ENCODE measurements around the gene SMPD3.

DNA sequence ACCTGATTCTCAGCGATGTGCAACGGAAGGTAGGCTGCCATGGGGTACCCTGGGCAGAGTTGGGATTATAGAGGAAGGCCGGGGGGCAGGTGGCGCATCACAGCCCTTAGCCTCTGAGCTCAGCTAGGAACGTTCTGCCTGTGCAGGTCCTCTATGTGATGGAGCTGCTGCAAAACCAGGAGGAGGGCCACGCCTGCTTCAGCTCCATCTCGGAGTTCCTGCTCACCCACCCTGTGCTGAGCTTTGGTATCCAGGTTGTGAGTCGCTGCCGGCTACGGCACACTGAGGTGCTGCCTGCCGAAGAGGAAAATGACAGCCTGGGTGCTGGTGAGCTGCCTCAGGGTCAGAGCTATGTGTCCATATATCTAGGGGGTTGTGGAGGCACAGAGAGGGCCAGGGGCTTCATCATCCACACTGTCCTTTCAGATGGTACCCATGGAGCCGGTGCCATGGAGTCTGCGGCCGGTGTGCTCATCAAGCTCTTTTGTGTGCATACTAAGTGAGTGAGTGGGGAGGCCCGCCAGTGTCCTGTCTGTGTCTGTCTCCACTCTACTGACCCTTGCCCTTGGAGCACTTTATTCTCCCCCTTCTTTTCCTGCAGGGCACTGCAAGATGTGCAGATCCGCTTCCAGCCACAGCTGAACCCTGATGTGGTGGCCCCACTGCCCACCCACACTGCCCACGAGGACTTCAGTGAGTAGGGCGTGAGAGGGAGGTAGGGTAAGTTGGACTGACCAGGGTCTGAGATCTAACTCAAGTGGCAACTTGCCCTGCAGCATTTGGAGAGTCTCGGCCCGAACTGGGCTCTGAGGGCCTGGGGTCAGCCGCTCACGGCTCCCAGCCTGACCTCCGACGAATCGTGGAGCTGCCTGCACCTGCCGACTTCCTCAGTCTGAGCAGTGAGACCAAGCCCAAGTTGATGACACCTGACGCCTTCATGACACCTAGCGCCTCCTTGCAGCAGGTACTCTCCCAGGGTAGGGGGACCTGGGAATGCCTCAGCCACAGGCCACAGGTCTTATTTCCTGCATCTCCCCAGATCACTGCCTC, 5.5 kb upstream of the NRN1L start:
- PRO-cap, result no peak

DNA sequence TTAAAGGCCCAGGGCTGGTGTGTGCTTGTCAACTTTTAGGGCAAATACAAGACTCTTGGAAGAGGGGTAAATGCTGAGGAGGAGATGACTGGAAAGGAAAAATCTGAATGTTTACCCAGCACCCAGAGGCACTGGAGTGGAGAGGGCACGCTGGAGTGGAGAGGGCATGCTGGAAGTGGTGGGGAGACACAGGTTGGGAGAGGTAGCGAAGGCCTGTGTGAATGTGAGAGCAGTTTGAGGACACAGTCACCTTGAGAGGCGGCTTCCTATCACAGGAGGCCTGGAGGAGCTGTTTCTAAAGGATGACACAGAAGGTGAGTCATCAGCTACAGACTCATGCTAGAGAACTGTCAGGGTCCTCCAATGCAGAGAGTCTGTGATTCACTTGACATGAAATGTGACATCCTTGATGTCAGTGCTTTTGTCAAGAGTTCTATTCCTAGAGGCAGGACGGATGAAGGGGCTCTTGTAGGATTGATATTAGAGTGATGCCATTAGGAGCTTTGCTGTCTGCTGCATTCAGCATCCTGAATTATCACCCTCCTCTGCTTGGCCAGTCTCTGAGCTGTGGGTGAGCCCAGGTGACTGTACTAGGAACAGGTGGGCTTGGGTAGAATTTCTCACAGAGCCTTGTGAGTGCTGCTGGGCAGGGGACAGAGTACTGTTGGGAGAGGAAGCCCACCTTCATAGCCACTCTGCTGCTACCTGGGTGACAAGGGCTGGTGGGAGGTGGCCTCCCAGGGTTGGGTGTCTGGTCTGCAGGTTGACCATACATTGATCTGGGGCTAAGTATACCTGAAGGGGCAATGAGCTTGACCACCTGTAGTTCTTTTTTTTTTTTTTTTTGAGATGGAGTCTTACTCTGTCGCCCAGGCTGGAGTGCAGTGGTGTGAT, 13.7 kb downstream of the CTRL start:
- PRO-cap, result no peak

GRCh38 chr16:67929998-67930389, 1.7 kb downstream of the CTRL start:
- PRO-cap, result no peak

DNA sequence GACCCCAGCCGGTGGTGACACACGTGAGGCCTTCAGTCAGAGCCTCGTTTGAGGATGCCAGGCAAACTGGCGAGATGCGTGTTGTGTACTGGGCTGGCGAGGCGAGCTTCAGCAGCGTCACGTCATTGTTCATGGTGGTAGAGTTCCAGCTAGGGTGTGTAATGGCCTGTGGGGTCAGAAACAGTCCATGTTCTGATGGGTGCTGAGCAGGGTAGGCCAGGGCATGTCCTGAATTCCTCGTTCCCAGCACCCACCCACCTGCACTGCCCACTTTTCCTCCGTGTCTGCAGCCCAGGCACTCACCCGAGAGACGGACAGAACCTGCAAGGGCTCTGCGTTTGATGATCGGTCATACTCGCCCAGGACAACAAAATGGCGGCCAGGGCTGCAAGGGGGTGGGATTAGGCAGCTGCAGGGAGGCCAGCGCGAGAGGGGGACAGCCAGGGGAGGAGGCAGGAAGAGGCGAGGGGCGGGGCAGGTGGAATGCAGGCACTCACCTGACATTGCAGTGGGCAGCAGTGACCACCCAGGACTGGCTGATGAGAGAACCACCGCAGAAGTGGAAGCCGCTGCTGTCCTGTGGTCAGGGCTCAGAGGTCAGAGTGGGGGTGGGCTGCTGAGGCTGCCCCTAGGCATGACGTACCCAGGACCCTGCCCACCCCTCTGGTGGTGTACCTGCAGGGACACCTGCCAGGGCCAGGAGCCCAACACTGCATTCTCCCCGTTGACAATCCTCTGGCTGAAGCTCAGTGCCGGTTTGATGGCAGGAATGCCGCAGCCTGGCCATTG, 1.0 kb downstream of the CTRL start:
- PRO-cap, result no peak

DNA sequence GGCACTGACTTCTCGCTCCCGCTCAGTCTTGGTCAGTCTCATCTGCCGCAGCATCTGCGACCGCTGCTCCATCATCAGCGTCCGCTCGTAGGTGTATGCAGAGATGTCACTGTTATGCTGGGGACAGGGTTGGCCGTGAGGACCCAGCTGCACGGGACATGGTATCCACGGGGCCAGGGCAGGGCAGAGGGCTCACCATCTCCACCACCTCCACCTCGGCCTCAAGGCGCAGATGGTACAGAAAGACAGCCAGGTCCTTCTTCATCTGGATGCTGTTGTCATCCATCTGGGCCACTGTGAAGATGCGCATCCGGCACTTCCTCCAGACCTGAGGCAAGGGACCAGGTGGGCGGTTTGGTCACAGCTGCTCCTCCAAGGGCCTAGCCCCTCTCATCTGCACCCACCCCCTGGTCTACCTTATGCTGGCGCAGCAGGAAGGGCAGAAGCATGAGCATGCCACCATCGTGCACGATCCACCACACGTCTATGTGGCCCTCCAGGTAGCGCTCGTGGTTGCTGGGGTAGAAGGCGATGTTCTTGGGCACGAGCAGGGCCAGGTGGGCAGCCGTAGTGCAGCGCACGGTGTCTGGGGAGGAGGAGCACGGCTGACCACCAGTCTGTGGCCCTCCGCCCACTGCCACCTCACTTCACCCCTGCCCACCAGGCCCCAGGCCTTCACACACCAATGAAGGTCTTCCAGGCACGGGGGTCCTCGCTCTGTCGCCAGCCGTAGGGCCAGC, 2.0 kb upstream of the LCAT start:
- PRO-cap, result no peak

DNA sequence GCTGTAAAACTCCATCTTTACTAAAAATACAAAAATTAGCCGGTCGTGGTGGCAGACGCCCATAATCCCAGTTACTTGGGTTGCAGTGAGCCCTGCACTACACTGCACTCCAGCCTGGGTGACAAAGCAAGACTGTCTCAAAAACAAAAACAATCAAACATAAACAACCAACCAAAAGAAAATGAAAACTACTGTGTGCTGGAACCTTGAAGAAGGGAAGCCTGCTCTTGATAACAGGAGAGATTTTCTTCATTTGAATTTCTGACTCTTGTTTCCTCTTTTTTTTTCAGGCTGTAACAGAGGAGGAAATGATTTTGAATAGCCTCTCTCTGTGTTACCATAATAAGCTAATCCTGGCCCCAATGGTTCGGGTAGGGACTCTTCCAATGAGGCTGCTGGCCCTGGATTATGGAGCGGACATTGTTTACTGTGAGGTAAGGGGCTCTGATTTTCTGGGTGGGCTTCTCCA, 14.7 kb downstream of the DUS2 start:
- PRO-cap, result no peak

DNA sequence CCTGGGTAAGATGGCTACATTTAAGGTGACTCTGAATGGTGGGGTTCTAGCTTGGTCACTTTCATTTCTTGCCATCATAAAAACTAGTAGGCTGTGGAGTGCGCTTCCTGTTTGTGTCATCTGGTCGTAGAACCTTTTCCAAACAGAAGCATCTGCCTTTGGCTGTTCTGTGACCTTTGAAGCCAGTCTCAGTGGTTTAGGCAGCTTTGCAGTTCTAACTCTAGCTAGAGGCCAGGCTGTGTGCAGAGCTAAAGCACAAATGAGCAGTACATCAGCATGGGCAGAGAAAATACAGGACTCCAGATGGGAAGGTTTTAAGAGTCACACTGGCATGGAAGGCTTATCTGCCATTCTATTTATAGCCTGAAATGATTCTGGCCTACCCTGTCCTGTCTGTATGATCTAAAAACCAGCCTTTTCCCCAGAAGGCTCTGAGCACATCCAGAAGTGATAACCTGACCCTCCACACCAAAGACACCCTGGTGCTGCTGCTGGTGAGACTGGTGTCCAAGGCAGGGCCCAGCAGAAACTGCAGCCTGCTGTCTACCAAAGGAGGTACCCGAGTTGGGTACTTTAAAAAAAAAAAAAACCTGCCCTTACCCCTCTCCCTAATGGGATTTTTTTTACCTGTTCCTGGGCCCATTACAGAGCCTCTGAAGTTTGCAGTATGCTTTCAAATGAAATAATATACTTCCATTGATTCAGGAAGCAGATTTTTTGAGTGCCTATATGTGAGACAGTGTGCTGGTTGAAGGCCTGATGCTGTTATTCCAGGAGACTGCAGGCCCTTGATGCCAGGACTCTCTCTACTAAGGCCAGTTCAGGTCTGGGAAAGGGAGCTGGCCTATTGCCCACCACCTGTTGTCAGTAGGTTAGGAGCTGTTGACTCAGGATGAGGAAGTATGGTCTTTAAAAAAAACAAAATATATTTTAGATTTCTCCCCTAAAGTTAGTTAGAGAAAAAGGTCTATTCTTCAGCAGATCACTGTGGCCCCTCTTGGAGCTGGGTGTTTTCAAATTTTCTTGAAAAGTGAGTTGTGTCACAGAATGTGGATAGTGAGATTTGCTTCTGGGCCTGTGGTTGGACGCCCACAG, 8.4 kb downstream of the ESRP2 start:
- PRO-cap, result no peak

GRCh38 chr16:68230127-68230620, 5.8 kb downstream of the ESRP2 start:
- PRO-cap, result no peak

GRCh38 chr16:68236831-68237758, 1.2 kb upstream of the ESRP2 start:
- PRO-cap, result bidirectional peak, plus-strand start at chr16:68237275, minus-strand start at chr16:68237176; unidirectional peak, minus-strand start at chr16:68237349; unidirectional peak, minus-strand start at chr16:68237553; bidirectional peak, plus-strand start at chr16:68237871, minus-strand start at chr16:68237622

DNA sequence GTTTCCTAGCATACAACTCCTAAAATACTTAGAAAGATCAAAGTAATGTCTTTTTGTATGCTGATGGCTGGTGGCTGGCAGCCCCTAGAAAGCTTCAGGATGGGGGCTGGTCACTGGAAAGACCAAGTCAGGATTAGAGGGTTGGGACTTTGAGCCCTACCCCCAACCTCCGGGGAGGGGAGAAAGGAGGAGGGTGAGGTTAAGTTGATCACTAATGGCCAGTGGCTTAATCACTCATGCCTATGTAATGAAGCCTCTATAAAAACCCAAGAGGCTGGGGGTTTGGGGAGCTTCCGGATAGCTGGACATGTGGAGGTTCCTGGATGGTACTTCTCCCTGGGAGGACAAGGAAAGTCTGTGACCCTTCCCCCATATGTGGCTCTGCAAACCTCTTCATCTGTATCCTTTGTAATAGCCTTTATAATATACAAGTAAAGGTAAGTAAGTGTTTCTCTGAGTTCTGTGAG, 3.4 kb downstream of the SLC7A6 start:
- PRO-cap, result no peak

GRCh38 chr16:68296291-68297048, 14.3 kb downstream of the SLC7A6OS start:
- PRO-cap, result no peak

- PRO-cap, result no peak
Observed at GRCh38 chr16:68415925-68417109, 32.0 kb downstream of the SMPD3 start.

DNA sequence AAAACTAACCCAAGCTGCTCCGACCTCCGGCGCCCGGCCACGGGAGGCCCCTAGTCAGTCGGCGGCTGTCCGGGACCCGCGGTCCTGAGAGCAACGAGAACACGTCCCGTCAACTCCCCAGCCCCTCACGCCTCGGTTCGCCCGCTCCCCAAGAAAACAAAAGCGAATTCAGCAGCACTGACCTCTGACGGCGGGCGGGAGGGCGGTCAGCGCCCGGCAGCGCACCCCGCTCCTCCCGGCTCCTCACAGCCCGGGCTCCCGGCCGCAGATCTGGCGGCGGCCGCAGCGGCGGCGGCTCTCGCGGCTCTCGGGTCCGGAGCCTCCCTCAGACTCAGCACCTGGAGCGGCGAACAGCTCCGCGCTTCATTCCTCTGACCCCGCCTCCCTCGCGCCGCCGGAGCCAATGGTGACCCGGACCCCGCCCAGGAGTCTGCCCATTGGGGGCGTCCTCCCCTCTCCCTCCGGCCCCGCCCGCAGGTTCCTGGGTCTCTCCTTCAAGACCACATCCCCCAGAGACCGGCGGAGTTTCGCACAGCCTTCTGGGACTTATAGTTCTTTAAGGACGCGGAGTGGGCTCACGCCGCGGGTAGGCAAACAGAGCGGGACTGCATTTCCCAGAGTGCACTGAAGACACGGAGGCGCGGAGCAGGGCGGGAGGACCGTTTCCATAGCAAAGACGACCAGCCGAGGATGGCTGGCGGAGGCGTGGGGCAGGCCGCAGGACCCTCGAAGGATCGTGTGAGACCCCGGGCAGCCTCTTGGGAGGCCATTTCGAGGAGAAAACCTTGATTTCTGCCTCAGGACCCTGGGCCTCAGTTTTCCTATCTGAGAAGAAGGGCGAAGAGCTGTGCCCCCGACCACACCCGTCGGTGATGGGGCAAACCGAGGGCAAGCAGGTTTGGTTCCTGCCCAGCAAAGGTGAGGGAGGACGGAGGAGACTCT, at the start of gene SMPD3:
SMPD3 (minus strand) TSS at position 338 of the 942 bp plus-strand sequence.
- PRO-cap, result unidirectional peak, minus-strand start at position 336 of the sequence; unidirectional peak, plus-strand start at position 673 of the sequence

- PRO-cap, result no peak
Observed at GRCh38 chr16:68563578-68564316, 24.7 kb downstream of the ZFP90 start.

GRCh38 chr16:68739845-68740876, 3.1 kb downstream of the CDH1 start:
- PRO-cap, result no peak

- PRO-cap, result no peak
Observed at GRCh38 chr16:68823159-68824005, 19.9 kb upstream of the TANGO6 start.

- PRO-cap, result no peak
Observed at GRCh38 chr16:68843923-68844571, 716 bp downstream of the TANGO6 start.

GRCh38 chr16:69031800-69032252, 73.6 kb upstream of the HAS3 start:
- PRO-cap, result no peak

DNA sequence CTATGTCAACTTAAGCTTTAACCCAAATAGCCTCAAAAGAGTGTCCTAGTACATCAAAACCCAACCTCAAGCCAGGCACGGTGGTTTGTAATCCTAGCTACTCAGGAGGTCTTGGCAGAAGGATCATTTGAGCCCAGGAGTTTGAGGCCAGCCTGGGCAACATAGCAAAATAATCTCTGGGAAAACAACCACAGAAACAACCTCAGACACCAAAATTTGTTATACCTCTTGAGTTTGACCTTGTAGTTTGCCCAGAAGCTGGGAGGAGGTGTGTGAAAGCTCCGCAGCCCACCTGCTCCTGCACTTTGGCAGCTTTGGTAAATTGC, 12.8 kb upstream of the HAS3 start:
- PRO-cap, result no peak

GRCh38 chr16:69100017-69100778, 5.3 kb upstream of the HAS3 start:
- PRO-cap, result no peak

Data from left common carotid artery plus branches (tissue), 1 donor.